HL-60 (cell line): ENCODE measurements around the gene ADD3.

DNA sequence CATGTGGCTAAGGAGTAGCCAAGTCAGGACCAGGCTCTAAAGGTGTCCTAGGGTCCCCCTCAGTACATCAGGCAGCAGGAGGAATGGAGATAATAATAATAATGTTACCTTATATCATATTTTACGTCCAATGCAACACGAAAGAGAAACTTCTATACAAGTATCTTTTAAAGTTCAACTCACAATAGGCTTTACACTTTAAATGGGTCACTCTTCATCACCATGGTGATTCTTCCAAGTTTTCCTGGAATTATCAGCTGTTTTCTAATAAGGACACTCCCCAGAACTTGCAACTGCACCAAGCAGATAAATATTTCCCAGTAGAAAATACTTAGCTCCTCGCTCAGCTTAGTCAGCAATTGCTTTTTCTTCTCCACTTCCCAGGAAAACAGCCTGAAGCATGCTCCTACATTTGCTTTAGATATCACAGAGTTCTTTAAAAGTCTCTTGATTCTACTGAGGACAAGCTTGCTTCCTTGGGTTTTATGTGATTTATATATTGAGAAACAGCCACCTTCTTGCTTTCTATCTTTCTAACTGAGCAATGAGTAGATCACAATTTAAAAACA lies 25.7 kb upstream of the ADD3 start:
- RRBS: no CpG with 5 or more reads among the region's 3 CpGs

- RRBS: no CpG with 5 or more reads among the region's 10 CpGs
Observed at GRCh38 chr10:110005693-110006383, 1.9 kb upstream of the ADD3 start.

DNA sequence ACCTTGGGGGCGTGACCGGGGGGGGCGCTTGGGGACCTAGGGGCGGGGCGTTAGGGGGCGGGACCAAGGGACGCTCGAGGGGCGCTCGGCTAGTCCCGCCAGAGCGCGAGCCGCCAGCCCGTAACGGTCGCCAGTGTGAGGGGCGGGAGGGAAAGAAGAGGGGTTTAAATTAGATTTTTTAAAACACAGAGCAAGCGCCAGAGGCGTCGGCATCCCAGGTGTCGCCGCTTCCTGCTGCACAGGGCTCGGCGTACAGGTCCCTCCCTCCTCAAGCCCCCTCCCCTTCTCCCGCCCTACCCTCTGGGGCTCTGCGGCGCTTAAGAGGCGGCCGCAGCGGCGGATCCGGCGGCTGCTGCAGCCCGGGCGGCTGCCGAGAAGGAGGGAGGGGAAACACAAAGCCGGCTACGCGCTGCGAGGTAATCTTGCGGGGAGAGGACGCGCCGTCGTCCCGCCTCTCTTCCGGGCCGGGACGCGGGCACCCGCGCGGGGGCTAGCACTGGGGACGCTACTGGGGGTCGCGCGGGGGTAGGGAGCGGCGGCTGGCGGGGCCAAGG lies at the start of gene ADD3:
Gene ADD3 (plus strand): TSS at position 101 of the 554 bp plus-strand sequence.
- RRBS: 2% methylated on average over 22 of the region's 61 CpGs

DNA sequence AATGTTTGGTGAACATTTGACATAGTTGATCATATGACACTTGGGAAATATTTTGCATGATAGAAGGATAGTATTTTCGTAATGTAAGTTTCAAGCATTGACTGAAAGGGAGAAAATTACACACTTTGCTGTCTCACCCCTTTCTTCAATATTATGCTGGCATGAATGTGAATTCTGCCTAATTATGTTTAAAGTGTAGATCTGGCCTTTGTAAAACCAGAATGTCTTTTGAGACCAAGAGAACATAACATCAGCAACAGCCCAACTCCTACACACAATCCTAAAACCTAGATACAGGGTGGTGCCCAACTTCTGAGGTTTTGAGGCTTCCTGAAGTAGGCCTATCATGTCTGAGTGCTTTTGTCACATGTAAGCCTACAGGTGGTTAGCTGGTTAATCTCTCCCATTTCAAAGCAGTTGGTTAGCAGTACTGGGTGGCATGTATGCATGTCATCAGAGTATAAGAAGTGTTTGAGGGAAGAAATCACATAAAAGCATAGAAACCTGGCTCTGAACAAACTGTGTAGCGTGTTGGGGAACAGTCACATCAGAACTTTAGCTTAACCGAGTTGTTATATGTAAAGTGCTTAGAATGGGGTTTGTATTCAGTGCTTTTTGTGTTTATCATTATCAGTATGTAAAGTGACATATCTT lies 2.2 kb downstream of the ADD3 start:
- RRBS: no CpG with 5 or more reads among the region's 3 CpGs

GRCh38 chr10:110048082-110048548 lies 40.3 kb downstream of the ADD3 start:
- RRBS: no CpG with 5 or more reads among the region's 3 CpGs

DNA sequence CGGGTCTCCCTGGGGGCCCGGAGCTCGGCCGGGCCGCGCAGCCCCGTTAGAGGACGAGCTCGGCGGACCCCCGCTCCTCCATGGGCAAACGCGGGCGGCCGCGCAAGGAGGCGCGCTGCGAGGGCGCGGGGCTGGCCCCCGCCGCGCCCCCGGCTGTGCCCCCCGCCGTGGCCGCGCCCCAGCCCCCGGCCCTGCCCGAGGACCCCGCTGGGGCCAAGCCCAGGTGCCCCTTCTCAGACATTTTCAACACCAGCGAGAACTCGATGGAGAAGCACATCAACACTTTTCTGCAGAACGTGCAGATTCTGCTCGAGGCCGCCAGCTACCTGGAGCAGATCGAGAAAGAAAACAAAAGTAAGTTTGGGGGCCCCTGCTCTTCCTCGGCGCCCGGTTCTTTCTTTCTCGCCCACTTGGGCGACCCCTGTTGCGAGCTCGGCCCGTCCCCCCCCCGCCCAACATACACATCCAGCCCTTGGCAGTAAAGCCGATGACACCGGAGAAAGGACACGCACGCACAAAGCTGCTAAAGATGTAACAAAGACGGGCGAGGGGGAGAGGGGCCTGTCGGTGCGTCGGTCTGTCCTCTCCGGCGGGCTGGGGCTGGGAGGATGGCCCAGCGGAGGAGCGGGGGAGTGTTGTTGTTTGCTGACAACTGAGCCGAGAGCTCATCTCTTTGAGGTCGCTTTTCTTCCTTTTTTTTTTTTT lies 476 bp downstream of the MXI1 start:
- RRBS: 5% methylated on average over 25 of the region's 62 CpGs

- RRBS: no CpG with 5 or more reads among the region's 17 CpGs
Observed at GRCh38 chr10:110209482-110209766, 2.0 kb downstream of the MXI1 start.

DNA sequence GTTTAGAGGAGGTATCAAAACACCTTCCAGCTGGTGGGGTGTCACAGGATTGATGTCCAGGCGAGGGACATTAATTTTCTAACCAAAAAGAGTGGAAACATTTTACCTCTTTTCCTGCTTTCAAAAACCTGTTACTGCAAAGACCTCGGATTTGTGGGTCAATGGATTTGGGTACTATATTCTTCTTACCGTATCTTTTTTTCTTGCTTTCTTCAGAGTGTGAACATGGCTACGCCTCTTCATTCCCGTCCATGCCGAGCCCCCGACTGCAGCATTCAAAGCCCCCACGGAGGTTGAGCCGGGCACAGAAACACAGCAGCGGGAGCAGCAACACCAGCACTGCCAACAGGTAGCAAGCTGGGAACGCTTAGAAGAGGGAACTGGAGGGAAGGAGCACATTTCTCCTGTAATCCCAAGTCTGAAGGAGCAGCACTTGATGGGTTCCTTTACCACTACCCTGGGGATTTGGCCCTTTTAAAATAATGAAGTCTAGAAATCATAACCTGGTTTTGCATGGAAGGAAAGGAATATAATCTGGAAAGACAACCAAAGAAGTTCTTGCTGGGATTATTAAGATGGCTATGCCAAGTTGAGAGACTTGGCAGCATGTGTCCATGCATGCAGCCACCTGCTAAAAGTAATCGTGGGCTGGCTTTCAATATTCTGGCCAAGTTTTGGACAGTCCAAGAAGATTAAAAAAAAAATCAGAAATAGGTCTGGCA lies 20.7 kb downstream of the MXI1 start:
- RRBS: no CpG with 5 or more reads among the region's 12 CpGs

- RRBS: no CpG with 5 or more reads among the region's 4 CpGs
Observed at GRCh38 chr10:110296515-110297053, 8.1 kb downstream of the SMNDC1 start.

- RRBS: no CpG with 5 or more reads among the region's 2 CpGs
Observed at GRCh38 chr10:110358218-110358718, 53.5 kb upstream of the SMNDC1 start.

DNA sequence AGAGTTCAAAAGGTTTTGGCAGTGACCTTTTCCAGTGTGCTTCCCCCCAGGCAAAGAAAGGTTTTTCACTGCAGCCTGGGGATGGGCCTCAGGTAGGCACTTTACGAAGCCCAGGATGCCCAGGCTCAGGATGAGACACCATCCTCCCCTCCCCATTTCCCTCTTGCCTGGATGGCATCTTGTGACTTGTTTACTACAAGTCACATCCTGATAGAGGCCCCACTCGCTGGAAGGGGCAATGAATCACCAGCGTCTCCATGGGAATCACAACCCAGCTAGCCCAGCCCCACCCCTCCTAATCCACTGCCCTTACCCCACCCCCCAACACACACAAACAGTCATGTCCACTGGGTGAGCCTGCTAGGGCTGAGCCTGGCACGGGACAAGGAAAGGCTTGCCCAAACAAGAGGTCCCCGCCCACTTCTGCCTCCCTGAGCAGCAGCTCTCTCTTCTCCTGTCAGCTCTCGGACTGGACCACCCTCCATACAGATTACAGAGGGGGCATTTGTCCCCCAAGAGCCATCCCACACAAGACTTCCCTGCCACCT lies 93.9 kb upstream of the SMNDC1 start:
- RRBS: no CpG with 5 or more reads among the region's 6 CpGs

- RRBS: no CpG with 5 or more reads among the region's 8 CpGs
Observed at GRCh38 chr10:110417105-110417853, 80.4 kb upstream of the DUSP5 start.

- RRBS: no CpG with 5 or more reads among the region's 7 CpGs
Observed at GRCh38 chr10:110426144-110426679, 71.5 kb upstream of the DUSP5 start.

- RRBS: no CpG with 5 or more reads among the region's 2 CpGs
Observed at GRCh38 chr10:110491255-110491597, 6.5 kb upstream of the DUSP5 start.

- RRBS: no CpG with 5 or more reads among the region's 6 CpGs
Observed at GRCh38 chr10:110496632-110497120, 1.0 kb upstream of the DUSP5 start.

DNA sequence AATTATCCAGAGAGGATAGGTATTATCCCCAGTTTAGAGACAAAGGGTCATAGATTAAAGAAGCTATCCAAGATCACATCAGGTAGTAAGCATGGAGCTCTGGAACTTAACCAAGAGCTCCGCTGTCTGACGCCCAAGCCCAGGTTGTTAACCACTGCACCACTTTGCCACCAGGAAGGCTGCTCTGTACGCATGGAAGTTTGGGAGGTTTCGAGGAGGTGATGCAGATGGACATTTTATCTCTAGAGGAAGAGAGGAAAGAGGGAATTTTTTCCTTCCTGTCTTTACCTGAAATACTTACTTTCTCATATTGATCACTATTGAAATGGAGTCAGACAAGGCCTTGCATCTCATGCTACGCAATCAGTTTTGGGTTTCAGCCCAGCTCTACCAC lies 7.1 kb downstream of the DUSP5 start:
- RRBS: no CpG with 5 or more reads among the region's 5 CpGs

- RRBS: no CpG with 5 or more reads among the region's 6 CpGs
Observed at GRCh38 chr10:110511948-110512689, 14.4 kb downstream of the DUSP5 start.

DNA sequence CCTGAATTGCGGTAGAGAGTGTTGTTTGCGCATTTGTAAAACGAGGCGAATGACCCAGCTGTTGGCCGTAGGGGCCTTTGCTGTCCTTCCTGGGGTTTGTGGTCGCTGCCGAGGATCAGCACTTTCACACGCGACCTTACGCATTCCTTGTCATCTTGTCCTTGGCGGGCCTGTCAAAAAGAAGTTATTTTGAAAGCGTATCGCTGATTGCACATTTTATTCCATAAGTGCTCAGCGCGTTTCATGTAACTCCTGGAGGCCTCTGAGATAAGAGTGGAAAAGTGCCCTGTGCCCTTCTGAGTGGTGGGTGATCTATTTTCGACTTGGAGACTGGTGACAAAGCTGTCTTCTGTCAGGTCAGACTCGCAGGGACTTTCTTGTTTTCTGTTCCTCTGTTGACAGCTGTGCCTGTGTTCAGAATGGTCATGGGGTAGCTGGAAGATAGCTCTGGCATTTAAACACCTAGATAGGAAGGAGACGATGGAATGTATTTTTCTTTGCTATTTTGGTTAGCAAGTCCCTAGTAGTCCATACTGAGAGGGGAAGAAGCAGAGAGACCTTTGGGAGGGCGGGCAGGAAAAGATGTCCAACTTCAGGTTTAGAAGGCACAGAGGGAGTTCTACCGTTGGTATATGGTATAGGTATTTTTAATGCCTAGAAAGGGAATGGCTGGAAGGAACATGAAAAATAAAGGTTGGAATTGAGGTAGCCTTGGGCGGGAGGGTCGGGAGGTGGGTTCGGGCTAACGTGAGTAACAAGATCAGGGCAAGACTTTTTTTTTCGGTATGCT lies 41.1 kb downstream of the RBM20 start:
- RRBS: no CpG with 5 or more reads among the region's 25 CpGs

- RRBS: no CpG with 5 or more reads among the region's 6 CpGs
Observed at GRCh38 chr10:110699061-110699216, 54.8 kb downstream of the RBM20 start.

- RRBS: no CpG with 5 or more reads among the region's 7 CpGs
Observed at GRCh38 chr10:110725817-110726314, 81.7 kb downstream of the RBM20 start.